RPMI7951 (cell line): ENCODE measurements around the genes CD79A, RABAC1, ZNF574, LIPE and PSG7.

- RAMPAGE, long total RNA: no peak
These were observed 5.5 kb downstream of the CEACAM3 start for GRCh38 chr19:41801745-41802504.

- RAMPAGE, long total RNA: no peak
These were observed at the start of gene CD79A for GRCh38 chr19:41876747-41877898. TSS of gene CD79A (plus strand) at chr19:41877279.

- RAMPAGE, long total RNA: start-site peak on the minus strand at chr19:41959306-41959366, 689 and 579 reads in 2 replicates
These were observed at the start of gene RABAC1 for GRCh38 chr19:41959002-41959938. TSS of gene RABAC1 (minus strand) at chr19:41959321.

DNA sequence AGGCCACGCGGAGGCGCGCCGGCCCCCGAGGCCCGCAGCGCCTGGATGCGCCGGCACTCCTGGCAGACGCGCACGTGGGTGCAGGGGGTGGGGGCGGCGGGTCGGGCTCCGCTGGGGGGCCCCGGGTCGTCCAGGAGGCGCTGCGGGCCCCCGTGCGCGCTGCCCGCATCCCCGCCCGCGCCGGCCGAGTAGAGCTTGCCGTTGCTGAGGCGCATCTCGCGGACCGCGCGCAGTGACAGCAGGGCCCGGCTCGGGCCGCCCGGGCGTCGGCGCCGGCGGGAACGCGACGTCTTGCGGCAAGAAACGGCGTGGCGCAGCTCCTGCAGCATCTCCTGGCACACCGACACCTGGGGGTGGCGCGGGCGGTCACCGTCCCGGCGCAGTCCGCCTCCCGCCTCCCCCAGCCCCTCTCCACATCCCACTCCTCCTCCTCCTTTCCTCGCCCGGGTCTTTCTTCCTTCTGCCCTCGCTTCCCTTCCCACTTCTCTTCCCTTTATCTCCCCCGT is 5.0 kb upstream of the ATP1A3 start:
- RAMPAGE, long total RNA: no peak

GRCh38 chr19:42068246-42068655 is 1.8 kb downstream of the GRIK5 start:
- RAMPAGE, long total RNA: no peak

DNA sequence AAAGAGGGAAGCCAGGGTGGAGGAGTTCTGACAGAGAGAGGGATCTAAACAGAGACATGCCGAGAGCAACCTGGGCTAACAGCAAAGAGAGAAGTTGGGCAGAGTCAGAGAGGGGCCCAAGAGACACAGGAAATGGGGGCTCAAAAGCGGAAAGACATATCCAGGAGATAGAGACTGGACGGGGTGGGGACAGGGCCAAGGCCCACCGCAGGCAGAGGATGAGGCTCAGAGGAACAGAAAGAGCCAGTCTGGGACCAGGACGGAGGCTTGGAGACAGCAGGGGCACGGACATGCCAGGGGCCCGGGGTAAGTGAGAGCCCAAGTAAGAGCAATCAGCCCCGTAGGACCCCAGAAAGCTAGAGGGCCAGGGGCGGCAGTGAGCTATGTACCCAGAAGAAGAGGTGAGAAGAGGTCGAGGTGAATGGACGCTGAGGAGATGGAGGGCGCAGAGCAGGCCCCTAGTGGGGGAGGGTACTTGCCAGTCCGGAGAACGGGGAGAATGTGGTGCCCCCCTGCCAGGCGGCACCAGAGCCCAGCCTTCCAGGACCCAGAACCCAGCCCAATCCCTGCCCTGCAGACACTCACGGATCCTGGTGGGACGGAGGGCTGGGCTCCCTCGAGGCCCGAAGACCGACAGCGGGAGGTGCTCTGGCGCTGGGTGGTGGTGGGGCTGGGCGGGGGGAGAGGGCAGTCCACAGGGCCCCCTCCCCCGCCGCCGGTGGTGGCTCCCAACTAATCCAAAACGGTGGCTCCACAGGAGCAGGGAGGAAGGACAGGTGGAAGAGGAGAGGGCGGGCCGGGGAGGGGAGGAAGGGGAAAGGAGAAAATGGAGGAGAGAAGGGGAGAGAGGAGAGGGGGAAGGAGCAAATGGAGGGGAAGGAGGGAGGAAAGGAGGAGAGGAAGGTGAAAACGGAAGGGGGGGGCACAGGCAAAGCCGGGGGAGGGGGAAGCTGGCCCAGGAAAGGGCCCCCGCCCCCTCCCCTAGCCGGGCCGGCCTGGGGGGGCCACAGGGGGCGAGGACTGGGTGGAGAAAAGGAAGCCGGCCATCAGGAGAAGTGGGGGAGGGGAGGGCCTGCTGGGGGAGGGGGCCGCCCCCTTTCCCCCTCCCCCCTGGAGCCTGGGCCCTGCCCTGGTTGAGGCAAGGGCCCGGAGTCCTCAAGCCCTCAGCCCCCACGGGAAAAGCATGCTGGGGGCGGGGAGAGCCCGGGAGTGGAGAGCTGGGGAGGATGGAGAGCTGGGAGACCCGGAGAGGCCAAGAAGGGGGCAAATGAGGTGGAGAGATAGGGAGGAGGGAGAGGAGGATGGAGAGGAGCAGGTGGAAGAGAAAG is 886 bp downstream of the GRIK5 start:
- RAMPAGE, long total RNA: no peak

- RAMPAGE, long total RNA: no peak
These were observed at the start of gene ZNF574 for GRCh38 chr19:42075997-42076971. TSS of gene ZNF574 (plus strand) at chr19:42076166.

- RAMPAGE, long total RNA: no peak
These were observed 7.5 kb downstream of the ZNF574 start for GRCh38 chr19:42083415-42083948.

DNA sequence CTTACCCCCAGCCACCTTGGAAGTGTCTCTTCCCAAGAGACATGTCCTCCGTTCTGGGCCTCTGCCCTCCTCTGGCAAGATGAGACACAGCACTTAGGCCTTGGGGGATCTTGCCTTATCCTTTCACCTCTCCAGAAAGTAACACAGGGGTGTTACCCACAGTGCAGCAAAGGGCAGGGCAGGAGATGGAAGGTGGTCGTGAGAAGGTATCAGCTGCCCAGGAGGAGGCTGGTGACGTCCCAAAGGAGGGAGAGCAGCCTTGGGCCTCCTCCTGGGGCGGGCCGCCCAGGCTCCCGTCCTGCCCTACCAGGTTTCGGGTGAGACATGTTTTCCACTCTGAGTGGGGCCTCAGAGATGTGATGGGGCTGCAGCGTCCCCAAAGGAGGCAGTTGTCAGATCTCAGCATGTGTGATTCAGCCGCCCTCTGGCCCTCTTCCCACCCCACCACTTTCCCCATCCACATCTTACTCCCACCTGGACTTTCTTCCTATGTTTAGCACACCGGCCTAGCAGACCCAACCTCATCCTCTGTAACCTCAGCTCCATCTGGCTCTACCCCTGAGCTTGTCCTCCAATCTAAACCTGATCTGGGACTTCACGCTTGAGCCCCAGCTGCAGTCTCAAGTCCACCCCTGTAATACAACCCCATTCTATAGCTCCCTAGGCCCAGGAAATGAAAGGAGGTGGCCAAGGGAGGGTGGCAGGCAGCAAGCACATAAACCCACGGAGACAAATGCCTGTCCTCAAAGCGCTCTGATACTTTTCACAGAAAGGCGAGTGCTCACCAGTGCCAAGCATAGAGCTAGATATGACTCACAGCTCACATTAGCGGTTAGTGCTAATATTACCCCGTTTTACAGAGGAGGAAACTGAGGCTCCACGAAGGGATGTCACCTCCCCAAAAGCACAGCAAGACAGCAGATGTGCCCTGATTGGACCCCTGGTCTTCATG is 9.3 kb downstream of the POU2F2 start:
- RAMPAGE, long total RNA: no peak

DNA sequence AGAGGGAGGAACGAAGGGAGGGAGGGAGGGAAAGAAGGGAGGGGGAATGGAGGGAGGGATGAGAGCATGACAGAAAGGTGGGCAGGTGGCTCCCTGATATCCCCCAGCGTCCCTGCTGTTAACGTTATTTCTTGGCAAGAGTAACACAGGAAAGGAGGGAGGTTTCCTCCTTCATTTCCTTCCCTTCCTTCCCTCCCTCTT is 22.5 kb downstream of the DEDD2 start:
- RAMPAGE, long total RNA: no peak

GRCh38 chr19:42251429-42252134 is 3.3 kb downstream of the ERF start:
- RAMPAGE, long total RNA: no peak

GRCh38 chr19:42269373-42269994 is 432 bp downstream of the CIC start:
- RAMPAGE, long total RNA: no peak

- RAMPAGE, long total RNA: no peak
These were observed 695 bp downstream of the MEGF8 start for GRCh38 chr19:42326016-42326643.

DNA sequence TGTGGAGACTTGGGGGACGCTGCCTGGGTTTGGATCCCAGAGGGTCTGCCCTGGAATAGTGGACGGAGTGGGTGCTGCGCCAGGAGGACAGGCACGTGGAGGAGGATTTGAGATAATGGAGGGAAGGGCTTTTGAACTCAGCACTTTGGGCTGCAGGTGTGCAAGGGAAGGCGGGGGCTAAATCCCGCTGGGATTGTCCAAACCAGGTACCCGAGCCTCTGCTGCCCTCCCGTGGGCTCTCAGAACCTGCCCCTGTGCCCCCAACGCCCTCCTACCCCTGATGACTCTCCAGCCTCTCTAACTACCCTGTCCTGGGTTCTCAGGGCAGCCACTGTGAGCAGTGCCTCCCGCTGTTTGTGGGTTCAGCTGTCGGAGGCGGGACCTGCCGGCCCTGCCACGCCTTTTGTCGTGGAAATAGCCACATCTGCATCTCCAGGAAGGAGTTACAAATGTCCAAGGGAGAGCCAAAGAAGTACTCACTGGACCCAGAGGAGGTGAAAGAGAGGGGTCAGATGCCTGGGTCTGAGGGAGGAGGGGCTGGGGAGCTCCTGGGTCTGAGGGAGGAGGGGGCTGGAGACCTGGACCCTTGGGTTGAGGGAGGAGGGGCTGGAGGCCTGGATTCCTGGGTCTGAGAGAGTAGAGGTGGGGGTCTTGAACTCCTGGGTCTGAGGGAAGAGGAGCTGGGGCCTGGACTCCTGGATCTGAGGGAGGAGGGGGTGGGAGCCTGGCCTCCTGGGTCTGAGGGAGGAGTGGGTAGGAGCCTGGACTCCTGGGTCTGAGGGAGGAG is 20.0 kb downstream of the CNFN start:
- RAMPAGE, long total RNA: no peak

GRCh38 chr19:42409361-42409837 is 17.8 kb downstream of the LIPE start:
- RAMPAGE, long total RNA: no peak

DNA sequence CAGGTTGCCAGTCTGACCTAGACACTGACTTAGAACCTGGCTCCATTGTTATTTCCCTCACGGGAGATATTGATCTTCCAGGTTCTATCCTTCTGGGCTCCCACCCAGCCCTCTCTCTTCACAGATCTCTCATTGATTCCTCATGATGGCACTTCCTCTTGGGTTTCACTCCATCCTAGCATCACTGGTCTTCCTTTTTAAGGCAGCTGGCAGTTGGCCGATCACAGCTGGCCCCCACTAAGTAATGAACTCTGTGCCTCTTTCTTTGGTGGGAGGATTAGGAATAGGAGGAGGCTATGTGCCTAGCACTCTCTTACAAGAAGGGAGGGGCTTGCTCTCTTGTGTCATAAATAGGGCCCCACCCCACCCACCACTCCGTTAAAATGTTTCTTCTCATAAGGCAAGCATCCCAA is at the start of gene LIPE:
Gene LIPE (minus strand): TSS at position 285 of the 413 bp plus-strand sequence.
- RAMPAGE, long total RNA: no peak

DNA sequence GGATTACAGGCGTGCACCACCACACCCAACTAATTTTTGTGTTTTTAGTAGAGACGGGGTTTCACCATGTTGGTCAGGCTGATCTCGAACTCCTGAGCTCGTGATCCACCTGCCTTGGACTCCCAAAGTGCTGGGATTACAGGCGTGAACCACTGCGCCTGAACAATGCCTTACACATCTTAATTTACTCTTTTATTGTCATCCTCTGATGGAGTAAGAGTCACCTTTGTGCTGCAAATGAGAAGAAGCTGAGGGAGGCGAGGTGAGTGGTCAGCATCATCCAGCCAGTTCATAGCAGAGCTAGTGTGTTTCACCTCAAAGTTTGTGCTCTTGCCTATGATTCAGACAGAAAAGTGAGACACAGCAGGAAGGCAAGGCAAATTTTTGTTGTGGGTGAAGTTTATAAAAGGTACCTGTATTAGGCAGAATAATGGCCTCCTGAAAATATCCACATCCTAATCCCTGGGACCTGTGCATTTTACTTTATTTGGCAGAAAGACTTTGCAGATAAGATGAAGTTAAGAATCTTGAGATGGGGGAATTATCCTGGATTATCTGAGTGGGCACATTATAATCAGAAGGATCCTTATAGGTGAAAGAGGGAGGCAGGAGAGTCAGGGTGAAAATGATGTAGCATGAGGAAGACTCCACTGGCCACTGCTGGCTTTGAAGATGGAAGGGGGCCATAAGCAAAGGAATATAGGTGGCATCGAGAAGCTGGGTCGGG is 16.3 kb upstream of the CXCL17 start:
- RAMPAGE, long total RNA: no peak

DNA sequence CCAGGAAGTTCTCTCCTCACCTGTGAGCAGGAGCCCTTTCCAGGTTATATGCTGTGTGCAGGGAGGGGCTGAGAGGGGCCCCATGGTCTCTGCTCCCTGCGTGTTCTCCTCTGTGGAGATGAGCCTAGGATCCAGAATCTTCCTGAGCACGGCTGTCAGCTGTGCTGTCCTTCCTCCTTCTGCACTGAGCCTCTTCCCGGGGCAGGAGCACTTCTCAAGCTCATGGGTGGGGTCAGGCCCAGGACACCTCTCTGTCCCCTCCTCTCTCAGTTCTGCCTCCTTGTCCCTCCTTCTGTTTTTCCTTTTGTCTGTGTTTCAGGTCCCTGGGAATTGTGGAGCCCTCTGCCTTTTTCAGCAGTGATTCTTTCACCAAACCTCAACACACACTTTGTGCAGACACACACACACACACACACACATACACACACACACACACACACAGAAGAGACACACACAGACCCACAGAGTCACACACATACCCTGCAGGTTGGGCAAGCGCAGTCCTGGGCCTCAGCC is at the start of gene PSG7:
Gene PSG7 (minus strand): TSS at position 215 of the 516 bp plus-strand sequence.
- RAMPAGE, long total RNA: no peak

DNA sequence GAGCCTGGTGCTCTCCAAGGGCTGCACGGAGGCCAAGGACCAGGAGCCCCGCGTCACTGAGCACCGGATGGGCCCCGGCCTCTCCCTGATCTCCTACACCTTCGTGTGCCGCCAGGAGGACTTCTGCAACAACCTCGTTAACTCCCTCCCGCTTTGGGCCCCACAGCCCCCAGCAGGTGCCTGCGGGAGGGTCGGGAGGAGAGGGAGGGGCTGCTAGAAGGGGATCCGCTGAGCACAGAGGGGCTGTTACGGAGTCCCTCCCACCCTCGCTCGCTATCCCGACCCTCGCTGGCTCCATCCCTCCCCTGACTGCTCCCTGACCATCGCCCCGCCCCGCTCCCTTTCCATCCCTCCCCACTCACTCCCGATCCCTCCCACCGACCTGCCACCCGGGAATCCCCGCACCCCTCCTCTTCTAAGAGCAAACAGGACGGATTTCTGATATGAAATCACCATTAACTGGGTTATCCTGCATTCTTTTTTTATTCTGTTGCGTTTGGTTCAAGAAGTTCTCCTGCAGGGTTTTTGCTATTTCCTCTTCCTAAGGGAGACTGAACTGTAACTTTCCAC is 816 bp downstream of the CD177 start:
- RAMPAGE, long total RNA: no peak

DNA sequence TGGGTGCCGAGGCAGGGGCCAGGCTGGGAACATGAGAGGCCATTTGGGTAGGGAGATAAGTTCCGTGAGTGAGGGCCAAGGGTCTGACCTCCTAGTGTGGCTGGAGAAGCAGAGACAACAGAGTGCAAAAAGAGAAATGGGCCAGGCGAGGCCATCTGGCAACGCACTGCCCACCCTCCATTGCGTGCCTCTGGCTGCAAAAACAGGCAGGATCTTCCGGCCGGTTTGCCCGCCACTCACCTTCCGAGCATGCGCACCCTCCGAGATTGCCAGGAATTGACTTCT is 262 bp upstream of the TEX101 start:
- RAMPAGE, long total RNA: no peak